SK-MEL-5 (cell line): ENCODE measurements around the genes NARF and RAB40B.

DNA sequence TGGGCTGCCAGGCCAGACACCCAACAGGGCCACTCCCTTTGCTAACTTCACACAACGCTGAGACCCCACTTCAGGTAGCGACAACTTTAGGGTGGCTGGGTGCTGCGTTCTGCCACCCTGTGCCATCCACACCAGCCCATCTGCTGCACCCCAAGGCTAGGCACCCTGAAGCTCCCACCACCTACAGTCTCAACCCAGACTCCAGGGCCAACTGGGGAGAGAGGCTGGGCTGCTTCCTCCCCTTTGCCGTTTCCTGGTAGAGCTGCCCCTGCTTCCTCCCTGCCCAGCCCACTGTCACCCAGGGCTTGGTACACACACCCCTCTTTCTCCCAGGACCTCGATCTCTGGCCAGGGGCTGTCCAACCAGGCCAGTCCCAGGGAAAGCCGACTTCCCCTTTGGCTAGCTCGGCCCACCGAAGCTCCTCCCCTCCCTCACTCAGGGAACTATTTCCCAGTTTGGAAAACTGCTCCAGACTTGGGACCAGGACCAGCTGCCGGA lies 1.3 kb downstream of the MAFG start:
RAMPAGE:
- cytosol, long total RNA, result no peak
- long total RNA, result no peak
- nucleus, long total RNA, result no peak

RAMPAGE:
- cytosol, long total RNA, result no peak
- long total RNA, result no peak
- nucleus, long total RNA, result no peak
Observed at GRCh38 chr17:81932222-81933393, 4.5 kb downstream of the PYCR1 start.

RAMPAGE:
- cytosol, long total RNA, result no peak
- long total RNA, result no peak
- nucleus, long total RNA, result no peak
Observed at GRCh38 chr17:81978894-81979515, 1.6 kb downstream of the ASPSCR1 start.

DNA sequence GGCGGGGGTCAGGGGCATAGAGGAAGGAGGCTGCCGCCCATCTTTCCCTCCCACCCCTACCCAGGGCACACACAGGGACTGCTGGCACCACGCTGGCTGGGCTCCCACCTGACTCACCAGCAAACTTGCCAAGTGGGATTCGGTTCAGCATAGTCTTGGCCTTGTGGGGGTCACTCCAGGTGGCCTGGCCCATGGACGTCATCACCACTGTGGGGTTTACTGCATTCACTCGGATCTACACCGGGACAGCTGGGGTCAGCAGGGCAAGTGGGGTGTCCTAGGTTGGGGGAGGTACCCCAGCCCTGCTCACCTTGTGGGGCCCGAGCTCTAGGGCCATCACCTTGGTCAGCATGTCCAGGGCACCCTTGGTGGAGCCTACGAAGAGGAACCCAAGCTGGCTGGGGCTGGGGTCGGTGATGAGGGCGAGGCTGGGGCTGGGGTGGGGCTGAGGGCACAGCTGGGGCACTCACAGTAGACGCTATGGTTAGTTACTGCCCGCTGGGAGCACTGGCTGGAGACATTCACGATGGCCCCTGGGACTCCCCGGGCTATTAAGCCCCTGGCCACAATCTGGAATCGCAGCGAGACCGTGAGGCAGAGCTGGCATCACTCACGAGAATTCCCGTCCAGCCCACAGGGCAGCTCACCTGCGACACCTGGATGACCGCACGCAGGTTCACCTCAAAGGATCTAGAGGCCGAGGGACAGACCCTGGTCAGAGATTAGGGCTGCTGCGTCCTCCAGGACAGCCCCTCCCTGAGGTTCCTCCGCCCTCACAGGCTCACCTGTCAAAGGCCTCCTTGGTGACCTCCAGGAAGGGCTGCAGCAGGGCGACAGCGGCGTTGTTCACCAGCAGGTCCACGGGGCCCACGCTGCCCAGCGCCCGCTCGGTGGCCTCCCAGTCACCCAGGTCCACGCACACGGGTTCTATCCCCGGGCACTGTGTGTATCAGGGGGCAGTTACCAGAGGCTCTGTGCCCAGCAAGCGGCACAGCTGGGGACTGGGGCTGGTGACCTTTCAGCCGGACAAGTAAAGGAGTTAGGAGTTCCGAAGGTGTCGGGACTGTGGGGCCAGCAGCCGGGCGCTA lies 1.1 kb downstream of the DCXR start:
RAMPAGE:
- cytosol, long total RNA, result no peak
- long total RNA, result no peak
- nucleus, long total RNA, result no peak

DNA sequence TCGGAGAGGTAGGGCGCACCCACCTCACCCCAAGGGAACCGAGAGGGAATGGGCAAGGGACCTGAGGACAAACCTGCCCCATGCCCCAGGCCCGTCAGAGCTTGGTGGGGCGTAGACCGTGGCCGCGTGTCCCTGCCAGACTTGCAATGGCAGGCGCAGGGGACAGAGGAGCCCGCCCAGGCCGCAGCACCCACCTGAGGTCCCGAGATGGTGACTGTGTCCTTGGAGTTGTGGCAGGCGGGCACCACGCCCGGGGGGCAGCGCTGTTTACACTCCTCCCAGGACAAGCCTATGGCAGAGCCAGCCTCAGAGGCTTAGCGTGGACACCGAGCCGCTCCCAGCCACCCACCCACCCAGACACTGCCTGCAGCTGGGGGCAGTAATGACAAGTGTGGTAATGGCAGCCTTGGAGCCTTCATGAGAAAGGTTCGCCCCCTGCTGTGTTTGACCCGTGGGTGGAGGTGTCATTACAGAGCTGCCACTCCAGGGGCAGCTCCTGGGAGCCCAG lies 8.5 kb downstream of the FASN start:
RAMPAGE:
- cytosol, long total RNA, result no peak
- long total RNA, result no peak
- nucleus, long total RNA, result no peak

DNA sequence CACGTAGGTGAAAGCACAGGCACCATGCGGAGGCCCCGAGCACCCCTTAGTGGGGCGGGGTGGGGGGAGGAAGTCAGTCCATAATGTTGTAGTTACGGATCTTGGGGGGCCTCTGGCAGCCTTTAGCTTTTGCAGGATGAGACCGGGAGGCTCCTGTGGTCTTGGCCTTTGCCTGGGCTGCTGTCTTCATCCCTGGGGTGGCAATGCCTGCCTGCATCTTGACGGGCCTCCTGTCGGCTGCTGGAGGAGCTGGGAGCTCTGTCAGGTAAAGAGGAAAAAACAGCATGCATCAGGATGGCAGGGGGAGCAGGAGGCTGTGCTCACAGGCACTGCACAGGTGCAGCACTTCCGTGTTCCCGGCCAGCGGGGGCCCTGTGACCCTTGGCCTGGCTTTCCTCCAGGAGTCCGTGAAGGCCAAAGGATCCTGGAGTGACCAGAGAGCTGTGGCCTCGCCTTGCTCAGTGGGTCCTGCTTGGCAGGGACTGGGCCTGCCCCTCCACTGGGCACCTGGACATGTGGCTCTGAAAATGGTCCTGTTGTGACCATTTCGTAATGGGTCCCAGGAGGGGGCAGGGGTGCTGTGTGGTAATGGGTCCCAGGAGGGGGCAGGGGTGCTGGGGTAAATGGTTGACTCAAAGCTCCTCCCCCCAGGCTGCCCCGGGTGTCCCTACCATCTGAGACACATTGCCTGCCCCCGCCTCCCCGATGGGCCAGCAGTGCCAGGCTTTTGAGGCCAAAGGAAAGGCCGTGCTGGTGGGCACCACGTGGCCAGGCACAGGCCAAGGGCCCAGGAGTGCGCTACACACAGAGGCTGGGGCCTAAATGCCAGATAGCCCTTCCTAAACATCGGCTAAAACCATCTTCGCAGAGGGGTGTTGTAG lies 3.8 kb upstream of the FASN start:
RAMPAGE:
- cytosol, long total RNA, result no peak
- long total RNA, result no peak
- nucleus, long total RNA, result no peak

RAMPAGE:
- cytosol, long total RNA, result no peak
- long total RNA, result start-site peak on the minus strand at chr17:82118692-82119104, 7 and 18 reads in 2 replicates
- nucleus, long total RNA, result start-site peak on the minus strand at chr17:82118885-82119087, 113 and 85 reads in 2 replicates
Observed at GRCh38 chr17:82118550-82119261, 20.7 kb upstream of the FASN start.

DNA sequence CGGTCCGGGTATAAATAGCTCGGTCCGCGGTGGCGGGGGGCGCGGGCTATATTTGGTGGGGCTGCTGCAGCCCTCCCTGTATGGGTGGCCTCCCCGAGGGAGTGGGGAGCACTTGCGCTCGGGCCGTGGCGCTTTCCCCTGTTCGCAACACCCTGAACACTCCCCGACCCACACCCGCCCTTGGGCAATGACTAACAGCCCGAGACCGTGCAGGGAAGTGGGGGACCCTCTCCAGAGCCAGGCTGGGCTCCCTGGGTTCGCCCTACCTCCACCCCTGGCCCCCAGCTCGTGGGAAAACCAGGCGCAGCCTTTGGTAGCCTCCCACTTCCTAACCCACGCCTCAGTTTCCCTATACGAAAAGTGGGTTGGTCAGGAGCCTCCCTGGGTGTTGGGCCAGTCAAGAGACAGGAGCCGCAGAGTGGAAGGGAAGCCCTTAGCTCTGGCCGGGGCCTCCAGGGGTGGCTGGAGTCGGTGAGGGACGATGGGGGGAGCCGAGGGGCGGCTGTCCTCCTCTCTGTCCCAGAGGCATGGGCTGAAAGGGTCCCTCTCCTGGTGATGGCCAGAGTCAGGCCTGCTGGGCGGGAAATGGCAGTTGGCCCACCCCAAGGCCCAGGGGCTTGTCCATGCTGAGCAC lies 706 bp downstream of the SLC16A3 start:
RAMPAGE:
- cytosol, long total RNA, result no peak
- long total RNA, result no peak
- nucleus, long total RNA, result no peak

DNA sequence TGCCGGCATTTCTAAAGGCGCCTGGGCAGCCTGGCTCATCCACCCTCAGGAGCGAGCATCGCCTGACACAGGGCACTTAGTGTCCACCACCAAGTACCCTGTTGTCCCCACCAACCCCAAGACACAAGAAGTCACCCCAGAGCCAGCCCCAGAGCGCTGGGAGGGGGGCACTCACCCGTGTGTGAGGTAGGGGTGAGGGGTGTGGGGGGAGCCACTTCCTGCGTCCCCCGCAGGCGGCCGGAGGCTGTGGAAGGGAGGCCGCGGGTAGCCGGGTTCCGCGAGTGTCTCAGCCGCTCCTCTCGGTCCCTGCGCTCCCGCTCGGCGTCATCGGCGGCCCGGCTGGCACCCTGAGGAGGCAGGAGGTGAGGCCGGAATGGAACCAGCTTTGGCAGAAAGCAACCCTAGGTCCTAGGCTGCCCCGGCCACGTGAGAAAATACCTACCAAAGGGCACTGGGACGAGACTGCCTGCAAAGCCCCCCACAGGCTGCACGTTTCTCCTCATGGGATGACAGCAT lies 20.5 kb downstream of the SLC16A3 start:
RAMPAGE:
- cytosol, long total RNA, result no peak
- long total RNA, result no peak
- nucleus, long total RNA, result no peak

DNA sequence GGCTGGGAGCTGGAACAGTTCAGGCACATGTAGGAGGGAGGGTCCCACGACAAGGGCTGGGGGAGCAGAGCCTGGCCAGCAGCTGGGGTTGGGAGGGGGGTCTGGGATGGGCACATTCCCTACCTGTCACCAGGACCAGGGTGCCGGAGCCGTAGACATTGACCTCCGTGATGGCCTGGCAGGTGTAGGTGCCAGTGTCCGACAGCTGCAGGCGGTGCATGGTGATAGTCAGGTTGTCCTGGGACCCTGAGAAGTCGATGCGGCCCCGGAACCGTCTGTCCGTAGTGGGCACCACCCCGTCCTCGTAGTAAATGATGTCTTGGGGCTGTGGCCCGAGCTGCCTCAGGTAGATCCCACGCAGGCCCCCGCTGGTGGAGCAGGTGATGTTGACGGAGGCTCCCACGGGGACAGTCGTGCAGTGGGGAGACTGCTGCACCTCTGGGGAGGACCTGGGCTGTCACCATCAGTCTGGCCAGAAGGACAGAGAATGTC lies 818 bp downstream of the CD7 start:
RAMPAGE:
- cytosol, long total RNA, result no peak
- long total RNA, result no peak
- nucleus, long total RNA, result no peak

RAMPAGE:
- cytosol, long total RNA, result no peak
- long total RNA, result no peak
- nucleus, long total RNA, result no peak
Observed at GRCh38 chr17:82331336-82331866, 2.2 kb downstream of the SECTM1 start.

DNA sequence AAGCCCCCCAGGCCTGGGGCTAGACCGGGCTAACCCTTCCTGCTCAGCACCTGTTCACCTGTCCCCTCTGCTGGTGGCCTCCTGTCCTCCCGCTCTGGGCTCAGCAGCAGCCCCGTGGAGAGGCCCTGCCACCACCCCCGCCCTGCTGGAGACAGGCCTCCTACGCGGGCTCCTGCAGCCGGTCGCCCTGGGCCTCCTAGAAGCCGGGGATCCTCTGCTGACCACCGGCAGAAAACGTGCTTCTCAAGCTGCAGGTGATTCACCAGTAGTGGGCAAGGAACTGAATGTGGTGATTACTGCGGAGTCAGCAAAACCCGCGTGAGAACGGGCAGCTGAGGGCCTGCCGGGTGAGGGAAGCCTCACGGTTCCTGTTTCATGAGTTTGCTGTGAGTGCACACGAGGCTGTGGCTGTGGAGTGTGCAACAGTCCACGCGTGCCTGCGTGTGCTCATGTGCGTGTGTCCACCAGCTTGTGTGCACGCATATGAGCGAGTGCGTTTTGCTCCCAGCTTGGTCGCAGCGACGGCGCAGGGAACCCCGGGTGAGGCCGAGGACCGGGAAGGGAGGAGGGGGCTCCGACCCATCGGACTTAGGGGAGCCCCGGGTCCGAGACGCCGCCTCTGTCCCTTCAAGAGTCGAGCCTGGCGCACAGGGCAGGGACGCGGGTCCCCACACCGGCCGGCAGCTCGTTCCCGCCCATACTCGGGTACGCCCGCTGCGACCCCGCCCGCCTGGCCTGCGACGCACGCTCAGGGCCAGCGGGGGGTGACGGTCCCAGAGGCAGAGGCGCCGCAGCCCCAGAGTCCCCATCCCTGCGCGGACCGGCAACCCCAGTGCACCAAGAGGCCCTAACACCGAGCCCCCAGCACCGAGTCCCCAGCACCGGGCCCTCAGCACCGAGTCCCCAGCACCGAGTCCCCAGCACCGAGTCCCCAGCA lies 583 bp downstream of the SECTM1 start:
RAMPAGE:
- cytosol, long total RNA, result no peak
- long total RNA, result no peak
- nucleus, long total RNA, result no peak

GRCh38 chr17:82385797-82386750 lies 14.5 kb downstream of the UTS2R start:
RAMPAGE:
- cytosol, long total RNA, result no peak
- long total RNA, result no peak
- nucleus, long total RNA, result no peak

GRCh38 chr17:82396550-82397208 lies 21.5 kb upstream of the HEXD start:
RAMPAGE:
- cytosol, long total RNA, result no peak
- long total RNA, result no peak
- nucleus, long total RNA, result no peak

DNA sequence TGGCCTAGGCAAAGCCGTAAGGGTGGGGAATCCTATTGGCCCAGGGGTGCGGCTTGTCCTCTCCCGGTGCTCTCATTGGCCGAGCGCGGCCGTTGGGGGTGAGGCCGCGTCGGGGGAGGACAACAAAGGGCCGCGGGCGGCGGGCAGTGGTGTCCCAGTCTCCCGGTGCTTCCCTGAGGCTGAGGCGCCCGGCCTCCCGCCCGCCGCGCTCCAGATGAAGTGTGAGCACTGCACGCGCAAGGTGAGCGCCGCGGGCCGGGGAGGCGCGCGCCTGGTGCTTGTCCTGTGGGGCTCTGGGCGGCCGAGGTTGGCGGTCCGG lies at the start of gene NARF:
NARF (plus strand) TSS at position 152 of the 319 bp plus-strand sequence.
RAMPAGE:
- cytosol, long total RNA, result start-site peak on the plus strand centred at position 125 of the sequence, 60 bp wide, 630 and 243 reads in 2 replicates
- long total RNA, result start-site peak on the plus strand centred at position 116 of the sequence, 78 bp wide, 678 and 226 reads in 2 replicates
- nucleus, long total RNA, result no peak

RAMPAGE:
- cytosol, long total RNA, result no peak
- long total RNA, result no peak
- nucleus, long total RNA, result no peak
Observed at GRCh38 chr17:82586317-82586516, 62.0 kb downstream of the WDR45B start.

GRCh38 chr17:82636274-82637125 lies 11.7 kb downstream of the WDR45B start:
RAMPAGE:
- cytosol, long total RNA, result no peak
- long total RNA, result no peak
- nucleus, long total RNA, result no peak

GRCh38 chr17:82697829-82698788 lies at the start of gene RAB40B:
Gene RAB40B (minus strand): TSS chr17:82698698.
RAMPAGE:
- cytosol, long total RNA, result no peak
- long total RNA, result no peak
- nucleus, long total RNA, result no peak

DNA sequence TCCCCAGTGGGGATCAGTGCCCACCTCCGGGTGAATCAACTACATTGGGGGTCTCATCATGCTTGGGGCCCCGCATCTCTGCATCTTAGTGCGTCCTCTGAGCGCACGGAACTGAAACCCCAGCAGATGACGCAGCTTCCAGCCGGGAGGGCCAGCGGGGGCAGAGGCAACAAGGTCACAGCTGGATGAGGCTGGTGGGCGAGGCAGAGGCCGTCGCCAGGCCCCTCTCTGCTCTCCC lies 4.4 kb upstream of the RAB40B start:
RAMPAGE:
- cytosol, long total RNA, result no peak
- long total RNA, result no peak
- nucleus, long total RNA, result no peak

RAMPAGE:
- cytosol, long total RNA, result no peak
- long total RNA, result no peak
- nucleus, long total RNA, result no peak
Observed at GRCh38 chr17:82795234-82795549, 43.3 kb downstream of the TBCD start.